Fallopian tube (tissue), 1 donor: ENCODE data around the genes DHX36 and GPR149.

GRCh38 chr3:150252270-150252826, 155.8 kb upstream of the TSC22D2 start:
- PRO-cap = no peak

GRCh38 chr3:150278594-150278989, 129.5 kb upstream of the TSC22D2 start:
- PRO-cap = bidirectional peak, plus-strand start at chr3:150279135, minus-strand start at chr3:150278880

DNA sequence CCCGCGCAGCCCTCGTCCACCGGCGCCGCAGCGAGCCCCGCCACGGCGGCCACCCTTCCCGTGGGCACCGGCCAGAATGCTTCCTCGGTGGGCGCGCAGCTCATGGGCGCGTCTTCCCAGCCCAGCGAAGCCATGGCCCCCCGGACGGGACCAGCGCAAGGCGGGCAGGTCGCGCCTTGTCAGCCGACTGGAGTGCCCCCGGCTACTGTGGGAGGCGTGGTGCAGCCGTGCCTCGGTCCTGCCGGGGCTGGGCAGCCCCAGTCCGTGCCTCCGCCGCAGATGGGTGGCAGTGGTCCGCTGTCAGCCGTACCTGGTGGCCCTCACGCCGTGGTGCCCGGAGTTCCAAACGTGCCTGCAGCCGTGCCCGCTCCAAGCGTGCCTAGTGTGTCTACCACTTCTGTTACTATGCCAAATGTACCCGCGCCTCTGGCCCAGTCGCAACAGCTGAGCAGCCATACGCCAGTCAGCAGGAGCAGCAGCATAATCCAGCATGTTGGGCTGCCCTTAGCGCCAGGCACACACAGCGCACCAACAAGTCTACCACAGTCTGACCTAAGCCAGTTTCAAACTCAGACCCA, 2.5 kb downstream of the TSC22D2 start:
- PRO-cap = no peak

- PRO-cap = no peak
Observed at GRCh38 chr3:150764408-150764994, 1.5 kb upstream of the SIAH2 start.

DNA sequence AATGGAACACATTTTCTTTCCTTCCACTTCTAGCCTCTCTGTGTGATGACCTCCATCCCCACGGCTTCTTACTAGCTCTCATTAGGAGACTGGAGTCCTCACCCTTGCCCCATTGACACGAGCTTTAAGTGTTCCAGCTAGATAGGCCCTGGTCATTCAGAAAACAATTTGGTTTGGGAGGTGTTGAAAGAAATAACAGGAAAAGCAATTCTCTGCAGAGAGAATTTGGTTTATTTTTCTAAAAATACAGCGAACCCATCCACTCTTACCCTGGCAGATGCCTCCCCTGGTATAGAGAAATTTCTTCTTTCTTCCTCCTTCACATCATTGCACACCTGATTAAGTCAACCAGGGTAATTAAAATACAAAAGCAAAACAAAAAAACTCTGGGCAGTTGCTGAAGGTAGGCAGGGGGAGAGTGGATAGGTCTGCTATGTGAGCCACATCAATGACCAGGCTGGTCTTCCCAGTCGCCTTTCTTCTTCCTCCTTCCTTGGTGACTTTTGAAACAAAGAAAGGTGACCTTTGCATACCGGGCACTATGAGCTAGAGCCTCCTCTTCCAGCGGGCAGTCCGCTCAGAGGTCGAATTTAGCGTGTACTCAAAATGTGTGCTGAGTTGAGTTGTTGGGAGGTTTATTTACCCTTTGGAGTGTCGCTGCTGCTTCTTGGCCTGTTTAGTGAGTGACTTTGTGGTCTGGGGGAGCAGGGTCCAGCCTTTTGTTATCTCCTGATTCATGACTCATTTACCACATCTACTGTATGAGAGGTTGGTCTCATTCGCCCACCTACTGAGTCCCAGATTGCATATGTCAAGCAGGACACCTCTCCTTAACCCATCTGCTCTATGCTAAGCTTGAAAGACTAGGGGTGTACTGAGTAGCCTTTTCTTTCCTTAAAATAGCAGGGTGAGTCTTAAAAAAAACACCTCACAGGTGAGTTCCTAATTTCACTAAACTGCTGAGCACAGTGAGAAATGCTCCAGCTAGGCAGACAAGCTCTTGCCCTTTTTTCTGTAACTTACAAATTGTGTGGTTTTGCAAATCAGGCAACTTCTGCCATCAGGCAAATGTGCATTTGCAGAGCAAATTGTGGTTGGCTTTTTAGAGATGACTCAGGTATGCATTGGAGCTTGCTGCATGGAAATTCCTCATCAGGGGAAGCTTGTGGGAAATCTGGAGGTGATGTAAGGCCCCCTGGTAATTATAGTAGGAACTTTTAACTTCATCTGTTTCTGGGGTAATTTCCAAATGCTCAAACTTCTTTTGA, 3.0 kb upstream of the SIAH2 start:
- PRO-cap = no peak

- PRO-cap = bidirectional peak, plus-strand start at chr3:151266162, minus-strand start at chr3:151266110
Observed at GRCh38 chr3:151265748-151266454, 12.4 kb downstream of the P2RY14 start.

- PRO-cap = no peak
Observed at GRCh38 chr3:151281631-151281771, 3.2 kb upstream of the P2RY14 start.

DNA sequence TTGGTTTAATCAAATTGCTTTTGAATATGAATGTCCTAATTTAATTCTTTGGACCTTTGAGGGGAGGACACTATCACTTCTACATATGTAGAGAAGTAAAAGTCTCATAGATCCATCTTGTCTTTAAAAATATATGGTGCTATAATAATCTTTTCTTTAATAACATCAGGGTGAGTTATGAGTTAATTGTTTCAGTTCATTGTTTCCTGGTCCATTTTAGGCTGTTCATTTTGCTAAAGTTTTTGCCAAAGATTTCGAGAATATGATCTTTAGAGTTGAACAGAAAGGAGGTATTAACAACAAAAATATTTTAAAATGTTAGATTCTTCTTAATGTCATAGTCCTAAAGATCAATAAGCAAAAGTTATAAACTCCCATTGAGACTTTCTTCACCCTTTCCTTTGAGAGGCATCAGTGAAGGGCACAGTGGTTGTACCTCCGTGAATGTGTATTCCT, 32.6 kb downstream of the MBNL1 start:
- PRO-cap = no peak

- PRO-cap = no peak
Observed at GRCh38 chr3:152305503-152306823, 37.2 kb downstream of the MBNL1 start.

GRCh38 chr3:152393708-152395120, 125.5 kb downstream of the MBNL1 start:
- PRO-cap = no peak

- PRO-cap = no peak
Observed at GRCh38 chr3:153163986-153164176, 1.9 kb downstream of the RAP2B start.

- PRO-cap = no peak
Observed at GRCh38 chr3:153247593-153247823, 85.5 kb downstream of the RAP2B start.

DNA sequence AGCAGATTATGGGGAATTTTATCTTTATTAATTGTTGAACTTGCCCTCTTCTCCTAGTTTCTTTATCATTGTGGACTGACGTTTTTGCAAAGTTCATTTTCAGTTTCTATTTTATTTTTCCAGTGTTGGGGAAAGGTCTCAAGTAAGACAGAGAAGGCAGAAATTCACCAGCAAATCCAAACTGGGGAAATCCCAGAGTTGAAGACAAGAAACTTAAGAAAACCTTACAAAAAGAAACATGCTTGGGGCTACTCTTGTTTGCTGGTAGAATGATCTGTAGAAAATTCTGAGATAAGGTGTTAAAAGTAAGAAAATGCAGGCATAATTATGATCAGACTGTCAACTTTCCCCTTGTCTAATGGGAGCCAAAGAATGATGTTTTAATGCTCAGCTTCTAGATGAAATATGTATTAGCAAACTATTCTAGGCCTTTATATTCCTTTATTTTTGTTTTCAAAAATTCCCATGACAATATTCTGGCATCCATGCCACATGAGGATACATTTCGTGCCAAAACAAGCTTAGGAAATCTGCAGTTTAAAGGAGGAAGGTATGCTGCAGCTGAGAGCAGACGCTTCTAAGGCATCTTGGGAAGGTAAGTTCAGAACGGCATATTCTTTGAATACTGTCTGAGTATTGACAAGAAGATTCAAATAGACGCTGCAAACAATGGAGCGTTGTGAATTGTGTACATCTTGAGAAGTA, 158.4 kb downstream of the RAP2B start:
- PRO-cap = no peak

DNA sequence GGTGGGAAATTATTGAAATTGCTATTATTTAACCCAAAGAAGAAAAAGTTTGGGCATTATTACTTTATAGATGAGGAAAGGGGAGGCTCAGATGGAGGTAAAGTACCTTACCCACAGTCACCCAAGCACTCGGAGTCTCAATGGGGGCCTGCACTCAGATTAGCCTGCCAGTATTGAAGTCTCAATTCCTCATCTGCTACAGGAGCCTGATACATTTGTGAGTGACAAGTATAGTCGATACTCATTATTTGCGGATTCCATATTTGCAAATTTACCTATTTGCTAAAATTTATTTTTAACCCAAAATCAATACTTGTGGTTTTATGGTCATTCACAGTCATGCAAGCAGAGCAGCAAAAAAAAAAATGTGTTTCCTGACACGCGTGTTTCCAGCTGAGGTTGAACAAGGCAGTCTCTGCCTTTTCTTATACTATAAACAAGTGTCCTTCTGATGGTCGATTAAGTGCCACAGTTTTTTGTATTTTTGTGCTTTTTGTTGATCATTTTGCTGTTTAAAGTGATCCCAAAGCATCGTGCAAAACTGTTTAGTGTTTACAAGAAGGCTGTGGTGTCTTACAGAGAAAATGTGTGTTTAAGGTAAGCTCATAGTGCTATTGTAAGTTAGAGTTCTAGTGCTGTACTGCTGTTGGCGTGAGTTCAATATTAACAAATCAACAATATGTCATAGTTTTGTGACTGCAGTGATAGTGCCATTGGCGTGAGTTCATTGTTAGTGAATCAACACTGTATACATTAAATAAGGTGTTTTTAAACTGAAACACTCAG, 48.0 kb downstream of the ARHGEF26 start:
- PRO-cap = no peak

GRCh38 chr3:154323573-154324940, at the start of gene DHX36:
Gene DHX36 (minus strand): TSS chr3:154324487.
- PRO-cap = unidirectional peak, minus-strand start at chr3:154324165; bidirectional peak, plus-strand start at chr3:154324575, minus-strand start at chr3:154324461

- PRO-cap = no peak
Observed at GRCh38 chr3:154429968-154430309, at the start of gene GPR149. Gene GPR149 (minus strand): TSS chr3:154430190.

DNA sequence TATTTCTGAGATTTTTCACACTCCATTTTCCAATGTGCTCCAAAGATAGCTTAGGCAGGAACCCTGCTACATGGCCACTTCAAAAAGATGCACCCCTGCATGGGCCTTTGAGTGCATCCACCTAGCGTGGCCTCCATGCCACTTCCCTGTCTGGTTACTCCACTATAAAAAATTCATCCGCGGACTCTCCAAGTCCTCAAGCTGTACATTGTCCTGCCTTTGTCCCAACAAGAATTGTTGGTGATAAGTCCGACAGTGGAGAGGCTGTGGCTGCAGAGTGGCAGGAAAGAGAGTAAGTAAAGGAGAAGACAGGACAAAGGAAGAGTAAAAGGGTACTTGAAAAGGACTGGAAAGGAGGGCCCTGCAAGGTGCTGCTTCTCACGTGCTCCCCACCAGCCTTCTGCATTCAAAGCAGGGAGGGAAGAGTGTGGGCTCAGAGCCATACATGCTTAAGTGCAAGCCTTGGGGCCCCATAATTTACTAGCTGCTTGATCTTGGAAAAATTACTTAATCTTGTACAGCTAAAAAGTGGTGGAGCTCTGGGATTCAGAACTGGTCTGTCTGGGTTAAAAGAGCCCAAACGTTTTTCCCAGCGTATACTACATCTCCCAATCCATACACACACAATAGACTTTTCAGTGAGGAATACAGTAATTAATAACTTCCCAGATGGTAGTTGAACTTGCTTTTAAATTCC, 29.8 kb downstream of the MME start:
- PRO-cap = no peak

GRCh38 chr3:155325320-155325964, 32.0 kb upstream of the STRIT1 start:
- PRO-cap = unidirectional peak, plus-strand start at chr3:155325676

- PRO-cap = no peak
Observed at GRCh38 chr3:155907544-155908197, 37.2 kb downstream of the GMPS start.

GRCh38 chr3:155987125-155987483, 116.7 kb downstream of the GMPS start:
- PRO-cap = no peak